ENCODE measurements around the genes INSL6, CD274, PDCD1LG2, ERMP1 and KIAA2026.

GRCh38 chr9:3477131-3477741 is 48.6 kb downstream of the RFX3 start:
- PRO-cap = no peak

GRCh38 chr9:4109714-4110443 is 190.0 kb downstream of the GLIS3 start:
- PRO-cap = no peak

GRCh38 chr9:4504137-4504648 is 13.9 kb downstream of the SLC1A1 start:
- PRO-cap = no peak

GRCh38 chr9:4507154-4508071 is 17.1 kb downstream of the SLC1A1 start:
- PRO-cap = no peak

GRCh38 chr9:4550605-4551472 is 60.6 kb downstream of the SLC1A1 start:
- PRO-cap = no peak

DNA sequence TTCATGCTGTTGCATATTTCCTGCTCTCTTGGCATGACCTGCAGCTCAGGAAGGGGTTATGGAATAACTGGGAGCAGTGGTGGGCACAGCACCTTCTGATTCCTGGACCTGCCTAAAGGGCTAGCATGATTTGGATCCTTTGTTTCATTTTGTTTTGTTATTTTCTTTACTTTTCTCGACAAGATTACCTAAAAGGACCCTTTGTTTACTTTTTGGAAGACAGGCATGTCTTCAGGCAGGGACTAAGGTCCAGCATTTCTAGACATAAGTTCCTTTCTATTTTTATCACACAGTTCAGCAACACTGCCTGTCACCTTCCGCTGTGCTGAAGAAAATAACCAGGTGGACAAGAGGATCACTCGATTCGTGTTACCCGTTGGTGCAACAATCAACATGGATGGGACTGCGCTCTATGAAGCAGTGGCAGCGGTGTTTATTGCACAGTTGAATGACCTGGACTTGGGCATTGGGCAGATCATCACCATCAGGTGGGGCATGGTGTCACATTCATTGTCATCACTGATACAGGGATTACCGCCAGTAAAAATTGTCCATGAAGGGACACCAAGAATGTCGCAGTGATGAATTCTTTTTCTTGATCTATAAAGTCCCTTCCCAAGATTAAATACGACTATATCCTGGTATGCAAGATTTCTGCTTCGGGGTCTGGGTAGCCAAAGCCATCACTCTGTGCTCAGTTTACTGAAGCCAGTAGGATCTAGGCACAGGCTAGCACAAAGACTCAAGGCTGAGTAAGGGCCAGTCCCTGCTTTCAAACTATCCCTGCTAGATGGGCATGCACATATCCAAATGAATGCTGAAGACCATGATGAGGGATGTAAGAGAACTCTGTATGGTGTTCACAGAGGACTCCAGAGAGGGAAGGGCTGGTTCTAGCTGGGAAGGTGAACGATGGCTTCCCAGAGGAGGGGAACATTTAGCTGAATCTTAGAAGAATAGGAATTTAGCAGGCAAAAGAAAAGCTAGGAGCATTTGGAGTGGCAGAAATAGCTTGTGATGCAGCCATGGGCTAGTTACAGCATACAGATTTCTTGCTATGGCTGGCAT is 85.5 kb upstream of the PLPP6 start:
- PRO-cap = no peak

GRCh38 chr9:4620382-4620952 is 41.6 kb upstream of the PLPP6 start:
- PRO-cap = unidirectional peak, plus-strand start at chr9:4620523

DNA sequence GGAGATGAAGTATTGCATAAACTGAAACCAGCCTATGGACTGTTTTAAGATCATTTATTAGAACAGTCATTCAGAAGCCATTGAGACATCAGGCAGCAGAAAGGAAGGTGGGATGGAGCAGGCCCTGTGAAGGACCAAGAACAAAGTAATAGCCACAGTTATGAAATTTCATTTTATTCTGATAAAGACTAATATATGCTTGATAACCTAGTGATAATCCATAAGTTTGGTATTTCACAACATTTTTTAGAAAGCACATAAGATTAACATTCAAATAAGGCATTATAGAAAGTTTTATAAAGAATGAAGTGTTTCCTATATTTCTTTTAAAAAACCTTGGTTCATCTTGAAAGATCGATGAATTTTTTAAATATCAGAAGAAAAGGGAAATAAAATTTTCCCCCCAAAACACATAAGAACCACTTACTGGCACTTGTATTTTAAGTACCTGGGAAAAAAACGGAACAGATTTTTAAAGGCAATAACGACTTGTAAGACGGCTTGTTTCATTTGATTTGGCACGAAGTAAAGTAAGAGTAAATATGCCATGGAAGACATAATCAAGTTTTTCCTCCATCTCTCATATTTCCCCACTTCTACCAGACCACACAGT is 29.8 kb downstream of the AK3 start:
- PRO-cap = no peak

DNA sequence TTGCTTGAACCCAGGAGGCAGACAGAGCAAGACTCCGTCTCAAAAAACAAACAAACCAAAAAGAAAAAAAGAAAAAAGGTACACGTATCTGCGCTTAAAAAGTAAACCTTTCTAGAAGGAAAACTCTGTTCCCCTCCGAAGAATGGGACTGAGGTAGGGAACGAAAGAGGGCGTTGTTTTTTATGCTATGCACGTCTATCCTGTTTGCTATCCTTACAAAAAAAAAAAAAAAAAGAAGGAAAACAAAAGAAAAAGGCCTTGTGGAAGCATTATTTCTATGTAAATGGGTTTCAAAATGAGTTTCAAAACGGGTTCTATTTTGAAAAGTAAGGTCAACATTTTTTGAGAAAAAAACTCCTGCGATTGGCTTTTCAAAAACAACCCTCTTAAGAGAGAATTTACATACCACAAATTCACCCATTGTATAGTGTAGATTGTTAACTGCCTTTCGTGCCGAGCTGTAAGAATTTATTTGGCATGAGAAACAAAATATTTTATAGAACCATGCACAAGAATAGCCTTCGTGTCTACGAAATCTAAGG is 1.1 kb downstream of the AK3 start:
- PRO-cap = no peak

DNA sequence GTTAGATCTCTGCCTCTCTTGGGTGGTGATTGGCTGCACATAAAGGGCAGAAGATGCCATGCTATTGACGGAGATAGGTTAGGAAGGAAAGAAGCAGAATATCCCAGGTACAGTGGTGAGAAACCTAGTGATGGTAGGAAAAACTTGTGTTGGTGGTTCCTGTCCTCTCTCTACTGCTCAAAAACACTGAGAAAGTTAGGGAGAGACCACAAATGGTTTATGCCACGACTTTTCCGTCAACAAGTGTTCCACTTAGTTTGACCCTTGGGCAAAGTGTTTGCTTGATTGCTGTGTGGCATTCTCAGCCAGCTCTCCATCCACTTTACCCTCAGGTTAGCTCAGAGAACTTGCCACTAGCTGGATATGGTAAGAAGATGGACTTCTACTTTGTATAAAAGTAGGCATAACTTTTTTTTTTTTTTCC is 1.5 kb downstream of the RCL1 start:
- PRO-cap = no peak

DNA sequence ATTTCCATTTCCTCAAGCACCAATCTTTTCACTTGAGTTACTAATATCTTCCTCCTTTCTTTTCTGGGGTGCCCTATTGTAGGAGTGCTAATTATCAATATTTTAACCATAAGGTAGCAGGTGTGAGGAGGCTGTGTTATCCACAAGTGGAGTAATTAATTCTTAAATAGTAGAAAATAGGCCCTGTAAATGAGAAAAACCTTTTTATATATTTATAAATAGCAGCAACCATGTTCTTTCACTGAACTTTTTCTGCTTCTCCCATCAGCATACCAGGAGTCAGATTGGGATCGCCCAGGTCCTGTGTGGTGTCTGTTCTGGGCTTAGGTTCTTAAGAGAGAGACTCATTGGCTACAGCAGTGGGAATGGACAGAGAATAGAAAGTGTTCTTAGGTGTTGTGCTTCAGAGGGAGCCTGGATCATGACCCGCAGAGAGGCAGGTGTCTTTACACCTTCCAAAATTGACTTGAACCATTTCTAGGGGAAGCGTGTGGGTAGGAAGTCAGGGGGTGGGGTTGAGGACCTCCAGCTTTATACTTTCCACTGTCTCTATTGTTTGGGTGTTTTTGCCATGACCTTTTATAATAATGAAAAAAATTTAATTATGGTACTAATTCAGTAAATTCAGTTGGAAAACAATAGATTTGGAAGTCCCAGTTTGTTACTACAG is 47.9 kb downstream of the RCL1 start:
- PRO-cap = no peak

GRCh38 chr9:4985417-4986233 is 553 bp downstream of the JAK2 start:
- PRO-cap = unidirectional peak, minus-strand start at chr9:4985608

DNA sequence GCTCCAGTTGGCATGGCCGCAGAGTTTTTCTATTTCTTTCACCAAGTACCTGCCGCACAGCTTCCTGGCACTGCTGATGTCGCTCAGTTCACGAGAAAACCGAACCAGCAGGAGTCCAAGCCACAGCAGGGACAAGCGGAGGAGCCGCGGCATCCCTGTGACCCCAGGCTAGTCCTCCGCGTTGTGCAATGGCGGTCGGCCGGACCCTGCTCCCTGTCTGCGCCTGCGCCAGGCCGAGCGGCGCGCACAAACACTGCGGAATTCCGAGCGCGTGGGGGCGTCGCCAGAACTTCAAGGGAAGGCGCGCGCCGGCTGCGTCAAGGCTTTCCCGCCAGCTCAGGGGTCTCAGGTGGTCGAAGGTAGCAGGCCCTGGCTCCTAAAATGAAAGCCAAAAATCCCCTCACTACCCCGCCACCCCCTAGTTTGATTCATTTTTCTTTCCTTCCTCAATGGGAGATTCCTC is at the start of gene INSL6:
INSL6 (minus strand) TSS at position 190 of the 463 bp plus-strand sequence.
- PRO-cap = no peak

- PRO-cap = no peak
Observed at GRCh38 chr9:5336663-5337157, 3.0 kb downstream of the RLN1 start.

DNA sequence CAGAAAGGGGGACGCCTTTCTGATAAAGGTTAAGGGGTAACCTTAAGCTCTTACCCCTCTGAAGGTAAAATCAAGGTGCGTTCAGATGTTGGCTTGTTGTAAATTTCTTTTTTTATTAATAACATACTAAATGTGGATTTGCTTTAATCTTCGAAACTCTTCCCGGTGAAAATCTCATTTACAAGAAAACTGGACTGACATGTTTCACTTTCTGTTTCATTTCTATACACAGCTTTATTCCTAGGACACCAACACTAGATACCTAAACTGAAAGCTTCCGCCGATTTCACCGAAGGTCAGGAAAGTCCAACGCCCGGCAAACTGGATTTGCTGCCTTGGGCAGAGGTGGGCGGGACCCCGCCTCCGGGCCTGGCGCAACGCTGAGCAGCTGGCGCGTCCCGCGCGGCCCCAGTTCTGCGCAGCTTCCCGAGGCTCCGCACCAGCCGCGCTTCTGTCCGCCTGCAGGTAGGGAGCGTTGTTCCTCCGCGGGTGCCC is at the start of gene CD274:
CD274 (plus strand) TSS at position 411 of the 495 bp plus-strand sequence.
- PRO-cap = unidirectional peak, plus-strand start at position 411 of the sequence

DNA sequence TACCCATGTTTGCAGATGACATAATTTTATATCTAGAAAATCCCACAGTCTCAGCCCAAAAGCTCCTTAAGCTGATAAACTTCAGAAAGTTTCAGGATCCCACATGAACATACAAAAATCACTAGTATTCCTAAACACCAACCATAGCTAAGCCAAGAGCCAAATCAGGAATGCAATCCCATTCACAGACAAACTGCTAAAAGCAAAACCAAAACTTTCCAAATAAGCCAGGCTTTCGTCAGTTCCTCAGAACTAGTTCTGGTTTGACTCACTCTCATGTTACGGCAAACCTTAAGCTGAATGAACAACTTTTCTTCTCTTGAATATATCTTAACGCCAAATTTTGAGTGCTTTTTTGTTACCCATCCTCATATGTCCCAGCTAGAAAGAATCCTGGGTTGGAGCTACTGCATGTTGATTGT is at the start of gene PDCD1LG2:
PDCD1LG2 (plus strand) TSS at position 271 of the 422 bp plus-strand sequence.
- PRO-cap = no peak

GRCh38 chr9:5832732-5833321 is at the start of gene ERMP1:
ERMP1 (minus strand) TSS chr9:5833117.
- PRO-cap = bidirectional peak, plus-strand start at chr9:5833211, minus-strand start at chr9:5833075

GRCh38 chr9:5844544-5845120 is 11.7 kb upstream of the ERMP1 start:
- PRO-cap = no peak

GRCh38 chr9:6008180-6008841 is at the start of gene KIAA2026:
KIAA2026 (minus strand) TSS chr9:6008482.
- PRO-cap = bidirectional peak, plus-strand start at chr9:6008298, minus-strand start at chr9:6007952; bidirectional peak, plus-strand start at chr9:6008665, minus-strand start at chr9:6008480

GRCh38 chr9:6012802-6013567 is 2.4 kb downstream of the RANBP6 start:
- PRO-cap = no peak